Placental epithelial cell (primary cell): ENCODE results near the gene LMNB1.

- CAGE, long polyA plus RNA: no peak
Measured at GRCh38 chr5:125373072-125373468, 626.6 kb upstream of the ZNF608 start.

DNA sequence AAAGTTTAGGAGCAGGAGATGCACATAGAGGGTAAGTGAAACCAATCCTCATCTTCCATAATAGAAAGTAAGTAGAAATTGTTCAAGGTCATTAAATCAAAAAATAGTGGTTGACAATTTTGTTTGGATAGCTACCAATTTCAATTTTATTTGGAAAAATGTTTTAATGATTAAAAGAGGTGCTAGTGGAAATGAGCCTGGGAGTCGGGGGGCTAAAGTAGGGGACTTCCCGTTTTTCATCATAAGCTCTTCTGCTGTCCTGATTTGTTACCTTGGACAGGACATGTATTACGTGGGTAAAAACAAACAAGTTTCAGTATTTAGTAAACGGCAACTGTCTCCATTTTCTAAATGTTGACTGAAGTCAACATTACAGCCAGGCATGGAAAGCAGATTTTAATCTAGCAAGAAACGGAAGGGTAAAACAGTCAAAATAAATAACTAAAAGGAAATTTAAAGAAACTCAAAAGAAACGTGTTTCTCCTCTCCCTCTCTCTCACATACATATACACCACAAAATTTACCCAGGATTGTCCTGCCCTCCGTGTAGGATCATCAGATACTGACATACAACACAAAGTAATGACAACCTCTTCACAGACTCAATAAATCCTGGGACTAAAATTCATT, 212.2 kb upstream of the GRAMD2B start:
- CAGE, long polyA plus RNA: no peak

DNA sequence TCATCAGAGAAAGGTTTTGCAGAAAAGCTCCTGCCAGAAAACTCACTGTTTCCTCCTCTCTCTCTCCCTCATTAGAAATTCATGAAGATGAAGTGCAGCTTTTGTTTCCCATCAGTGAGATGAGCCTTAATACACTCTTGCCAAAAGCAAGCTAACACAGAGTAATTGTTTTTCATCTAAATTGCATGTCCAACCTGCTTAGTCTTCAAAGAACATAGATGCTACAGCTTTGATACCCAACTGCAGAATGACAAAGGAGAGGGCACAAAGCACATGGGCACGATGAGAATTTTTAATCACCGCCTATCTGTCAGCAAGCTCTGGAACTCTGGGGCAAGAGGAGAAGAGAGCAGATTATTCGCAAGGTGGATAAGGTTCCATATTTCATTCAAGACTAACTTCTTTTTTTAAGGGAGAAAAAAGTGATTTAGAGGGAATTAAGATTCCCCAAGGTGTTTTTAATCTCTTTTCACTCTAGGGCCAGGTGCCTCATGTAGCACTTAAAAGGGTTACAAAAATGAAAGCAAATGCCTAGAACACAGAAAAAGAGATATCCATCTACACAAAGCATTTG, 142.1 kb upstream of the GRAMD2B start:
- CAGE, long polyA plus RNA: no peak

GRCh38 chr5:126424452-126425296, 1.5 kb downstream of the GRAMD2B start:
- CAGE, long polyA plus RNA: no peak

GRCh38 chr5:126776143-126776374, 877 bp upstream of the LMNB1 start:
- CAGE, long polyA plus RNA: no peak

GRCh38 chr5:126777088-126777981, at the start of gene LMNB1:
TSS of gene LMNB1 (plus strand) at chr5:126777136.
- CAGE, long polyA plus RNA: no peak

DNA sequence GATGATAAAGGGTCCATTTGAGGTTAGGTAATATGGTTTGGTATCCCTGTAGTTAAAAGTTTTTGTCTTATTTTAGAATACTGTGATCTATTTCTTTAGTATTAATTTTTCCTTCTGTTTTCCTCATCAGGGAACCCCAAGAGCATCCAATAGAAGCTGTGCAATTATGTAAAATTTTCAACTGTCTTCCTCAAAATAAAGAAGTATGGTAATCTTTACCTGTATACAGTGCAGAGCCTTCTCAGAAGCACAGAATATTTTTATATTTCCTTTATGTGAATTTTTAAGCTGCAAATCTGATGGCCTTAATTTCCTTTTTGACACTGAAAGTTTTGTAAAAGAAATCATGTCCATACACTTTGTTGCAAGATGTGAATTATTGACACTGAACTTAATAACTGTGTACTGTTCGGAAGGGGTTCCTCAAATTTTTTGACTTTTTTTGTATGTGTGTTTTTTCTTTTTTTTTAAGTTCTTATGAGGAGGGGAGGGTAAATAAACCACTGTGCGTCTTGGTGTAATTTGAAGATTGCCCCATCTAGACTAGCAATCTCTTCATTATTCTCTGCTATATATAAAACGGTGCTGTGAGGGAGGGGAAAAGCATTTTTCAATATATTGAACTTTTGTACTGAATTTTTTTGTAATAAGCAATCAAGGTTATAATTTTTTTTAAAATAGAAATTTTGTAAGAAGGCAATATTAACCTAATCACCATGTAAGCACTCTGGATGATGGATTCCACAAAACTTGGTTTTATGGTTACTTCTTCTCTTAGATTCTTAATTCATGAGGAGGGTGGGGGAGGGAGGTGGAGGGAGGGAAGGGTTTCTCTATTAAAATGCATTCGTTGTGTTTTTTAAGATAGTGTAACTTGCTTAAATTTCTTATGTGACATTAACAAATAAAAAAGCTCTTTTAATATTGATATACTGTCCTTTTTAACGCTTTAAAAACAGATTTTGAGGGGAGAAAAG, 59.4 kb downstream of the LMNB1 start:
- CAGE, long polyA plus RNA: no peak

GRCh38 chr5:127038528-127038959, 8.2 kb upstream of the MARCHF3 start:
- CAGE, long polyA plus RNA: no peak

DNA sequence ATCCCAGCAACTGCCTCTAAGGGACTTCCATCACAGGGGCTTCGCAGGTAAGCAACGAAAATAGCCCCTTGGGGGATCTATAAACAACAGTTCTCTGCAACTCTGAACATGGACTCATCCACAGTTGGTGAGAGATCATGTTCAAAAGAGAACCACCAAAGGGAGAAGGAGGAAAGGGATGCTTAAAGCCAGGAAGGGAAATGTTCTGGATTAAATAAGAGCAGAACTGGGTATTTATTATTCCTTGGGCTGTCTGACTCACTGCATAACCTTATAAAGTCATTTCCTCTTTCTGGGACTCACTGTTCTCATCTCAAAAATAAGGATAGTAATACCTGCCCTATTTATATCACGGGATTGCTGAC, 11.2 kb upstream of the MARCHF3 start:
- CAGE, long polyA plus RNA: no peak

DNA sequence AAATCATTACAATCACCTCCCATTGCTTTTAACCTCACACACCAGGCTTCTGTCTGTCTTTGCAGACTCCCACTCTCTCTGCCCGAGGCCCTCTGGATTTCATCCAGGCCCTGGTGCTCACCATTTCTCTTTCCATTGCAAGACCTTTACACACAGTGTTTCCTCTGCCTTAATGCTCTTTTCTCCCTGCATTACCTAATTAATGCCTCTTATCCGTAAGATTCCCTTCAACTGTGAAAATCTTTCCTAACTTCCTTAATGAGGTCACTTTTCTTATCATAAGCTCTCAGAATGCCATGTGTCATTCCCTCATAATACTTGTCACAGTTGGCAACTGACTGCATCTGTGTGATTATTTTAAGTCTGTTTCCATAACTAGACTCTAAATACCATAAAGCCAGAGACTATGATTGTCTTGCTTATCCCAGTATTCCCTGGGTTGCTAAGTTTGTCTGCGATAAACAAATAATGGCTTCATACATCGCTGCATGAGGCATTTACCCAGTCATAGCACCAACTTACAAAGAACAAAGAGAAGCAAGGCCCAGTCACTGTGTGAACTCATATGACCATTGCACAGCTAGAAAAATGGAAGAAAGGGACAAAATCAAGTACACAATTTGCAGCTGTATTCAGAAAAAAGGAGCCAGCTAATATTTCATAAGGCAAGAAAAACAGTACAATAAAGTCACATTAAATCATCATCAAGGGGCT, 155.2 kb downstream of the CCDC192 start:
- CAGE, long polyA plus RNA: no peak

DNA sequence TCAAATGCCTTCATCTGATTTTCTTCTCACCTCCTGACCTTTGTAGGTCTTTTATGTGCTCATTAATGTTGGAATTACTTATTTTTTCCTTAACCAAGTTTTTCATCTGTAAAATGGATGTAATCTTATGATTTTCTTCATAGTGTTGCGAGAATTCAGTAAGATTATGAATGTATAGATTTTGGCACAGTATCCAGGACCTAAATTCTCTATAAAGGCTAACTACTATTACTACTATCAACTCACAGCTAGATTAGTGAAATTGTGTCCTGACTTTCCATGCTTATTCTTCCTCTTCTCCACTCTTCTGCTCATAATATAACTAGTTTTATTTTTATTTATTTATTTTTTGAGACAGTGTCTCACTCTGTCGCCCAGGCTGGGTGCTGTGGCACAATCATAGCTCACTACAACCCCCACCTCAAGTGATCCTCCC, 4.2 kb upstream of the SLC12A2 start:
- CAGE, long polyA plus RNA: no peak

GRCh38 chr5:128081162-128081871, 2.2 kb upstream of the SLC12A2 start:
- CAGE, long polyA plus RNA: no peak

DNA sequence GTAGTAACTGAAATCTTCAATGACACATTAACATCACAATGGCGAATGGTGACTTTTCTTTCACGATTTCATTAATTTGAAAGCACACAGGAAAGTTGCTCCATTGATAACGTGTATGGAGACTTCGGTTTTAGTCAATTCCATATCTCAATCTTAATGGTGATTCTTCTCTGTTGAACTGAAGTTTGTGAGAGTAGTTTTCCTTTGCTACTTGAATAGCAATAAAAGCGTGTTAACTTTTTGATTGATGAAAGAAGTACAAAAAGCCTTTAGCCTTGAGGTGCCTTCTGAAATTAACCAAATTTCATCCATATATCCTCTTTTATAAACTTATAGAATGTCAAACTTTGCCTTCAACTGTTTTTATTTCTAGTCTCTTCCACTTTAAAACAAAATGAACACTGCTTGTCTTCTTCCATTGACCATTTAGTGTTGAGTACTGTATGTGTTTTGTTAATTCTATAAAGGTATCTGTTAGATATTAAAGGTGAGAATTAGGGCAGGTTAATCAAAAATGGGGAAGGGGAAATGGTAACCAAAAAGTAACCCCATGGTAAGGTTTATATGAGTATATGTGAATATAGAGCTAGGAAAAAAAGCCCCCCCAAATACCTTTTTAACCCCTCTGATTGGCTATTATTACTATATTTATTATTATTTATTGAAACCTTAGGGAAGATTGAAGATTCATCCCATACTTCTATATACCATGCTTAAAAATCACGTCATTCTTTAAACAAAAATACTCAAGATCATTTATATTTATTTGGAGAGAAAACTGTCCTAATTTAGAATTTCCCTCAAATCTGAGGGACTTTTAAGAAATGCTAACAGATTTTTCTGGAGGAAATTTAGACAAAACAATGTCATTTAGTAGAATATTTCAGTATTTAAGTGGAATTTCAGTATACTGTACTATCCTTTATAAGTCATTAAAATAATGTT, 103.4 kb downstream of the SLC12A2 start:
- CAGE, long polyA plus RNA: no peak

- CAGE, long polyA plus RNA: no peak
Measured at GRCh38 chr5:128188361-128189263, 105.0 kb downstream of the SLC12A2 start.

DNA sequence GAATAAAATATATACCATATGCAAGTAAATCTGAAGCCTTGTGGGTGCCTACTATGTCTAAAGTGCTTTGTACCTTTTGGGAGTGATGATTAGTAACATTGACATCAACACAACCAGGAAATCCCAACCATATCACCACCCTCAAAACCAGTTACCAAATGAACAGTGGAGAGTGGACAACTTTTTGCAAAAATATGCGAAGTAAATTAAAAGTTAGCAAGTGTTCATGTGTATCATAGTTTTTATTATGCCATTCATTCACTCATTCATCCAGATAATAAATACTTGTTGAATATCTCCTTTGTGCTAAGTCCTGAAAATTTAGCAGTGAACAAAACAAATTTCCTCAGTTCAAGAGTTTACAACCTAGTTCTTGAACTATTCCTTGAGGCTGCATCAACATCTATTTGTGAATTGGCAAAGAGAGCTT, 11.7 kb downstream of the SLC27A6 start:
- CAGE, long polyA plus RNA: no peak

DNA sequence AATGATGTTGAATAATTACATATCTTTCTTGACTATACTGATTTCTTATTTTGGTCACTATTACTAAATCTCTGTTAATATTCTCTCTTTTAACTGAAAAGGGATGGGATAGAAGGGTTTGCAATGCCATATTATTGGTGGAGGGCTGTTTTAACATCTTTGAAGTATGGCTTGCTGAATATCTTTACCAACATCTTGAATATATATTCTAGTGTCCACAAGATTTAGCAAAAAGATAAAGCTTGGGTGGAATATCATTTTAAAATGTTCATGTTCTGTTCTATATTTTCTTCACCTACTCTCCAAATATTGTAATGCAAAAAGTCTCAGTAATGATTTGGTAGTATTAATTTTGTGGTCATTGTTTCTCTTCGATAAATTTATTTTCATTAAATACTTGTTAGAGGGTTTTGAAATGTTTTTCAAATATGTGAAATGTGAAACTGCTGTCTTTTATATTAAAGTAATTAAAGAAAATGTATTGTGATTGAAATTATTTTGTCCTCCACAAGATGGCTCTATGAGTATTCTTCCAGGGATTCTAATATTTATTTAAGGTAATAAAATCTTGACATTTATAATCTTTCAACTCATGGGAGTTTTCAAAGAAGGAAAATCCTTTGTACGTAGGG, 19.1 kb downstream of the ISOC1 start:
- CAGE, long polyA plus RNA: no peak

DNA sequence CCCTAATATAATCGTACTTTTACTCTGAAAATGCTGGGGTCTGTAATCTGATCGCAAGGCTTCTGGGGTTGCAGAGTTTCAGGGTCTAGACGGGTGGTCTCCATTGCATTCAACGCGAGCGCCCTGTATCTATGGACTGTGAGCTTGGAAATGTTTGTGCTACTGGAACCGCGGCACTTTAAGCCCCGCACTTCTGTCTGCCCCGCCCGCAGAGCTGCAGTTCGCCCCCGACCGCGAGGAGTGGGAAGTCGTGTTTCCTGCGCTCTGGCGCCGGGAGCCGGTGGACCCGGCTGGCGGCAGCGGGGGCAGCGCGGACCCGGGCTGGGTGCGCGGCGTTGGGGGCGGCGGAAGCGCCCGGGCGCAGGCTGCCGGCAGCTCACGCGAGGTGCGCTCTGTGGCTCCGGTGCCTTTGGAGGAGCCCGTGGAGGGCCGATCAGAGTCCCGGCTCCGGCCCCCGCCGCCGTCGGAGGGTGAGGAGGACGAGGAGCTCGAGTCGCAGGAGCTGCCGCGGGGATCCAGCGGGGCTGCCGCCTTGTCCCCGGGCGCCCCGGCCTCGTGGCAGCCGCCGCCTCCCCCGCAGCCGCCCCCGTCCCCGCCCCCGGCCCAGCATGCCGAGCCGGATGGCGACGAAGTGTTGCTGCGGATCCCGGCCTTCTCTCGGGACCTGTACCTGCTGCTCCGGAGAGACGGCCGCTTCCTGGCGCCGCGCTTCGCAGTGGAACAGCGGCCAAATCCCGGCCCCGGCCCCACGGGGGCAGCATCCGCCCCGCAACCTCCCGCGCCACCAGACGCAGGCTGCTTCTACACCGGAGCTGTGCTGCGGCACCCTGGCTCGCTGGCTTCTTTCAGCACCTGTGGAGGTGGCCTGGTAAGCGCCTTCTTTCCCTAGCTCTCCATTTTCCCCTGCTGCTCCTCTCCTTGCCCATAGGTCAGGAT, 1.1 kb downstream of the ADAMTS19 start:
- CAGE, long polyA plus RNA: no peak

DNA sequence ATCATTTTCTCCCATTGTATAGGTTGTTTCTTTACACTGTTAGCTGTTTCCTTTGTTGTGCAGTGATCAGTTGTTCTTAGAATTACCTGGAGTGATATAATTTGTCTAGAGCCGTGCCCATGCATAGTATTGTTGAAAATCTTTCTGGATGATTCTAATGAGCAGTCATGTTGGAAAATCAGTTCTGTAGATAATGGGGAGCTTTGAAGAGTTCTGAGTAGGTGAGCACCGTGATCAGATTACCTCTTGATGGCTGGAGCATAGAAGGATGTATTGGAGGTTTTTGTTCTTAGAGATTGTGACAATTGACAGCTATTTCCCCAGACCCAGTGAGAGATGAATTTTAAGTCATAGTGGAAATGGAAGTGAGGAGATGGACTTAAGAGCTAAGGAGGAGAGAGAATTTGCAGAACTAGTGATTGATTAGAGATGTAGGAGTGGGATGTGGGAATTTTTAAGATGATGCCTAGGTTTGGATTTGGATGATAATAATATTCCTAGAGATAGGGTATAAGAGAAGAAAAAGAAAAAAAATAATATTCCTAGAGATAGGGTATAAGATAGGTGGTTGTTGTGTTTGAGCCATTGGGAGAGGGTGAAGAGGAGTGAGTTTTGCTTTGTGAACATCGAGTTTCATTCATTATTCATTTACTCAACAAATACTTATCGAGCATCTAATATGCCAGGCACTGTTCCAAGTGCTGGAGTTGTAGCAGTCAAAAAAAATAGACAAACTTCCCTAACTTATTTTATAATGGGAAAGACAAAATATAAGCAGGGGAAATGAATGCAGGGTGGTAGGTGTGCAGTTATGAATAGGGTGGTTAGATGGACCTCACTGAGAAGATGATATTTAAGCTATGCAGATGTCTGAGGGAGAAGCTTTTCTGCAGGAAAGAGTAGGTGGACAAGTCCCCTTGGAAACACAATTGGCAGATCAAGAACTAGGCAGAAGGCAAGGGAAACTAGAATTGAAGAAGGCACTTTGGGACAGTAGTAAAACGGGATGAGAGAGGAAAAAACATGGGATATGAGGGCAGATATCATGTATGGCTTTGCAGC, 18.8 kb downstream of the CHSY3 start:
- CAGE, long polyA plus RNA: no peak

DNA sequence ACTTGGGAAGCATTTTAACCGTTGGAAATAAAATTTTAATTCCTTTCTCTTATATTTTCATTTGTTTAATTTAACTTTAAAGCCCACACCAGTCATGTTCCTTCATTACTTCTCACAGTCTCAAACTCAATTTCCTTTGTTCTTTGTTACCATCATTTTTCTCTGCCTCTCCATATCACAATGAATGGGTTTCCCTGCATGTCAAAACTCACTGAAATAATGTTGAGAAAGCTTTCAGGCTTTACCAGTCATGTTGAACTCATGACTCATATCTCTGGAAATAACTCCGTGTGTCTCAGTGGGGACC, 231.1 kb downstream of the CHSY3 start:
- CAGE, long polyA plus RNA: no peak

GRCh38 chr5:131163725-131164083, 1.4 kb downstream of the HINT1 start:
- CAGE, long polyA plus RNA: no peak